Bronchial epithelial cell (primary cell): ENCODE measurements around a stretch of chr14.

- RRBS, 2 experiments, result no CpG with 5 or more reads among the region's 13 CpGs
Measured at GRCh38 chr14:90606997-90607568, 209.1 kb downstream of the TTC7B start.

DNA sequence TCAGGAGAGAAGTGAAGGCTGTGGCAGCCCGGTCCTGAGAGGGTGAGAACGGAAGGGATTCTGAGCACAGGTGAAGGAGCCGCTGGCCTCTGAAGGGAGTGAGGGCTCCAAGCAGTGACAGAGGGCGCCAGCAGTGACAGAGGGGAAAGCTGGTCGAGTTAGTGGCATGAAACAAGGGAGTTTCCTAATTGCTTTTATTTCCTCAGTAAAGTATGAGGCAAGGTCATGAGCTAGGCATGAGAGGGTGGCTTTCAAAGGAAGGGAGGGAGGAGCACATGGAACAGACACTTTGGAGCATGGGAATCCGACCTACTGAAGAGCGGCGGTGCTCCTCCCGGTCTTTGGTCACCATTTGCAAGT, 13.9 kb downstream of the TTC7B start:
- RRBS, 2 experiments, result 94 to 100% methylated on average over 1 of the region's 9 CpGs

DNA sequence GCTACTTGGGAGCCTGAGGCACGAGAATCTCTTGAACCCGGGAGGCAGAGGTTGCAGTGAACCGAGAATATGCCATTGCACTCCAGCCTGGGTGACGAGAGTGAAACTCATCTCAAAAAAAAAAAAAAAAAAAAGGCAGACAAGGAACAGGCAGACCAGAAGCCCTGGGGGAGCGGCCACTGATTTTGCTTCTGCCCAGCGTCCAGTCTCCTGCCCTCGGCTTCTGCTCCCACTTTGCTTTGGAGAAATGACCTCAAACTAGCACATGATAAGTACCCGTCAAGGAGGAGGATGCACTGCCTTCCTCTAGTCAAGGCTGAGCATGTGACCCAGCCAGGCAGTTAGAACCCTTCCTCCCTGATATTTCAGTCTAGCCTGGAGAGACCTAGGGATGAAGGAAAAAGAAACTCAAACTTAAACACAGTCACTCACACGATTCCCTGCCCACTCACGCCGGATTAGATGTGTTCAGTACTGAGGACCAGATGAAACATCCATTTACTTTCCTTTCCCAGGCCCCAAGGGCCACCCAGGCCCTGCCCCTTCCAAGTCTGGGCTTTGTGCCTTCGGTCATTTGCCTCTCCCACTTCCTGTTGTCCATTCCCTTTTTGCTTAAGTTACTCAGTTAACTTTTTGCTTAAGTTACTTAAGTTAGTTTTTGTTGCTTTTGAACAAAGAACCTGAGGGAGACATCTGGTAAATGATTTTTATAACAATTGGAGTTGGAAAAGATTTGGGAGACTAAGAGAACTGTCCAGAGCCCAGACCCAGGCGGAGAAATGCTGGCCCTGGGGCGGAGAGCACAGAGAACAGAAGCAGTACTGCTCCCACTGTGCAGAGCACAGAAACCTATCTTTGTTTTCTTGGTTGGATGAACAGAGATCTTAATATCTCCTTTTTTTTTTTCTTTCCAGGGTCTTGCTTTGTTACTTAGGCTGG, 22.9 kb upstream of the TTC7B start:
- RRBS, 2 experiments, result no CpG with 5 or more reads among the region's 14 CpGs

DNA sequence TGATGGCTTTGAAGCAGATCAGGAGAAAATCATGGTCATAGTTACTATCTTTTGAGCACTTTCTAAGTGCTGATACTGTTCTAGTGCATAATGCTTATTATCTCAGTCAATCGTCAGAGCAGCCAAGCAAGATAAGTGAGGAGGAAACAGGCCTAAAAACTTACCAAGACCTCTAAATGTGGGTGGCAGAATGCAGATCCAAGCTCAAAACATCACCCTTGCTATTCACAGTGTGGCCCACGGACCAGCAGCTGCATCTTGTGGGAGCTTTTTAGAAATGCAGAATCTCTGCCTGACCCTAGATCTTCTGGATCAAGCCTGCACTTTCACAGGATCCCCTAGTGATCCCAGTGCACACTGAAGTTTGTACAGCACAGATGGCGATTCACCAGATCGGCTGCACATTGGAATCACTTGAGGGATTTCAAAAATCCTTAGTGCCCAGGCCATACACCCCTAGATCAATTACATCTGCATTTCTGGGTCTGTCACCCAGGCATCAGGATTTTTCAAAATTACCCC, 408 bp upstream of the DGLUCY start:
- RRBS, 2 experiments, result no CpG with 5 or more reads among the region's 4 CpGs

GRCh38 chr14:91215762-91216216, 28.7 kb downstream of the GPR68 start:
- RRBS, 2 experiments, result no CpG with 5 or more reads among the region's 3 CpGs

DNA sequence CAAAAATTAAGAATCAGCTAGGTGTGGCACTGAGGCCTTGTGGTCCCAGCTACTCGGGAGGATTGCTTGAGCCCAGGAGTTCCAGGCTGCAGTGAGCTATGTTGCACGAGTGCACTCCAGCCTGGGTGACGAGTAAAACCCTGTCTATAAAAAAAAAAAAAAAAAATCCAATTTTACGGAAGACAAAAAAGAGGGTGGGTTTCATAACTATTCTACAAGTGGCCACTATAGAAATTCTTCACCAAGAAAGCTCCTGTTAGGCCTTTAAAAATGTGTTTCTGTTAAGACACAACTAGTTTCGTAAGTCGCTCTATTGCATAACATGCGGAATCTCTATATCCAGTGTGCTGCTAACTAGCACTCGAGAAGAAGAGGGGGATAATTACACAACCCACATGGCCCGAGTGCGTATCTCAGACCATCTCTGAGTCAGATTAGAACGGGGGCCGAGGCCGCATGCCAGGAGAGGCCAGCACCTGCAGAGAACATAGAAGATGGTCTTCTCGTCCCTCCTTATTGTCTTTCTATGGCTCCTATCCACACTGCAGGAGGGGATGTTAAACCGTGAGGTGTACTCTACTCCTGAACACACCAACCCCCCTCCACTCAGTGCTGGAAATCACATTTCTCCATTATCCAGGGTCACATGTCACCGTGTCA, 56.5 kb downstream of the CCDC88C start:
- RRBS, 2 experiments, result no CpG with 5 or more reads among the region's 16 CpGs

DNA sequence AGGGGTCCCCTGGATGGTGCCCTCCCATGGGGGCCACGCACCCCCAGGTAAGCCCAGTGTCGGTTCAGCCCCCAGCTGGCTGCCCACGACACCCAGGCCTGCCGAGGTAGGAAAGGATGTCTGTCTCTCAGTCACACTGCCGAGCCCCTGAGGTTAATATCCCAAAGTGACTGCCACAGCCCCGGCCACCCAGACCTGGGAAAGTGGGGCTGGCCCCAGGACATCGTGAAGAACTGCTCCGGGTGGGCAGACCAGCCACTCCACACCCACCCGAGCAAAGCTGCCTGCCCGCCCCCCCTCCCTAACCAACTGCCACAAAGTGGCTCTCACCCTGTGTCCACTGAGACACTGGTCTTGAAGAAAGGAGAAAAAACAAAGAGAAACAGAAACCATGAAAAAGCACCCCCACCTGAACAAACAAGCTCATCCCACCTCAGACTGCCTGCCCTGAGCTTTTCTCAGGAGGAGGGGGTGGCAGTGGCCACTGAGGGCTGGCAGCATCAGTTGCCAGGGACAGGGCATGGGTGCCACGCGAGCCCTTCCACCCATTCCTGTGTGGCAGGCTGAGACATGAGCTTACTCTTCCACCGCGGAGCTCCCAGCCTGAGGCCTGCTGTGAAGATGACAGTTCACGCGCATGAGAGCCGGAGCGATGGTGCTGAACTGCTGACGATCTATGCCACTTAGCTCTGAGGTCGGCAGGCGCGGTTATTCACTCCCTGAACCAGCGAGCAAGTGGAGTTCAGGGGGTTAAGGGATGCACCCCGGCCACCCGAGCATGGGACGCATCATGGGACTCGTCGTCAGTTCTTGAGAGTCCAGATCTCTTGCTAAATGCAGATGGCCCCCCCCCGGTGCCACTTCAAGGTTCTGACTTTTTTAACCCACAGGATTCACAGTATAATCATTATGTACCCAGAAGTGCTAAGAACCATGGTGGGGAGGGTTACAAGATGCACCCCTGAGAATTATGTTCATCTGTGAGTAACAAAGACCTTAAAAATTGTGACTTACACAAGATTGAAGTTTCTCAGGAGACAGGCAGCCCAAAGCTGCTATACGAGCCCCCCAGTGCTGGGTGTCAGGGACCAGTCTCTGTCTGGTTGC, 40.6 kb downstream of the CCDC88C start:
- RRBS, 2 experiments, result 37 to 65% methylated on average over 8 to 11 of the region's 30 CpGs

GRCh38 chr14:91407268-91407729, 10.3 kb downstream of the CCDC88C start:
- RRBS, 2 experiments, result no CpG with 5 or more reads among the region's 12 CpGs

DNA sequence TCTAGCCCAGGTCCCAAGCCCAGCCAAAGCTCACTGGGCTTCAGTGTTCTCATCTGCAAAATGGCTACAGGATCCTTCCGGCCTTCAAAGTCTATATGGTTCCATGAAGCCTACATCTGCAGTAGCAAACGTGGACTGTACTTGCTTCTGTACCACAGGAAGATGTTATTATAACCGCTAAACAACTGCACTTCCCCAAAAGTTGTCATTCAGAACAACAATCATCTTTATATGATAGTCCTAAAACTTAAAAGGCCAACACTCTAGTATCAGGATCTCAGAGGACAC, 6.4 kb downstream of the CCDC88C start:
- RRBS, 2 experiments, result no CpG with 5 or more reads among the region's 3 CpGs

DNA sequence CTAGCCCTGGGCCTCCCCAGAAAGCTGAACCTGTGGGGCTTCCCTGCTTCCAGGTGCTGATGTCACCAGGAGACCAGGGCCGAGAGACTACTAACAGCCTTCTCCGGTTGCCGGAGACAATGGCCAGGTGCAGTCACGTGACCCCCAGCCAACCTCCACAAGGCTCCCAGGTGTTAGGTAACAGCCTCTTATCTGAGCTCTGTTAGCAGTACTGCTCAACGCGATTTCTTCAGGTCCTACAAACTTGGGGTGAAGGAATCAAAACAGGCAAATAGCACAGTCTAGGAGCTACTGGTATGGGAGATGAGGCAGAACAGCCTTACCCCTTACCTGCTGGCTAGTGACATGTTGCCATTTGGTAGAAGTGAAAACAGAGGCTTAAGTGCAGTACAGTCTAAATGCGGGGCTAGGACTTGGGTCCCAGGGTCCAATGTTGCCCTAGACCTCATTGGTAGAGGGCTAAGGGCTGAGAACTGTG, 3.9 kb downstream of the CCDC88C start:
- RRBS, 2 experiments, result no CpG with 5 or more reads among the region's 7 CpGs

DNA sequence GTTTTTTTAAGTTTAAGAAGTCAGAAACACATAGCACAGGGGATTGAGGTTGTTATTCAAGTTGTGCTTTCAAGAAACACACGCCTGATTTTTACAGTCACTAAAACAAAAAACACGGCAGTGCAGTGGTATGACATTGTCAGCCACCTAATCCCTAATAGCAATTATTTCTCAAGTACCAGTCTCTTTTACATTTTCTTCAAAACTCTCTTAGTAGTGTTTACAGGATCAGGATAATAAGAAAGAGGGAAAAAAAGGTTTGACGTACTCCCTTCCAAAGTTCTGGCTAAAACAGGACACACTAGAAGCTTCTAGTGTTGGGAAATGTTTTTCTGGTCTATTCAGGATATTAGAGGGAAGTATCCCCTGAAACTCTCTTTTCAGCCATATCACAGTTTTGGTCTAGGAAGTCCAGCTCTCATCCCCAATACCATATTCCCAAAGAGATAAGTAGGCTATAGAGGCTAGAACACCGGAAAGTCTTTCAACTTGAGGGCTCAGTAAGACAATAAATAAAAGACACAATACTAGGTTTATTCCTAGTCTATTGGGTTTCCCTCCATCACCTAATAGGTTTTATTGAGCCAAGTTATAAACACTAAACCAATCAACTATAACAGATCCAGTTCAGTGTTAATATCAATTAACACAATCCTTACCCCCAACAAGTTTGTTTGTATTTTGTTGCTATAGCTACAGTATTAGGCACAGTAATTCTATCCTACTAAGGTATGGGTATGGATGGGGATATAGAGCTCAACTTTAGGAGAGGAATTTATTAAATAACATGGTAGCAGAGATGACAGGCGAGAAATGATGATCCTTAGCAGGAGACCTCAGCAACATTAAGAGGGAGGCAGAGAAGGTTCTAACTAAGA, 13.6 kb downstream of the PPP4R3A start:
- RRBS, 2 experiments, result no CpG with 5 or more reads among the region's 5 CpGs

GRCh38 chr14:91668350-91668732, 63.5 kb downstream of the CATSPERB start:
- RRBS, 2 experiments, result no CpG with 5 or more reads among the region's 9 CpGs

DNA sequence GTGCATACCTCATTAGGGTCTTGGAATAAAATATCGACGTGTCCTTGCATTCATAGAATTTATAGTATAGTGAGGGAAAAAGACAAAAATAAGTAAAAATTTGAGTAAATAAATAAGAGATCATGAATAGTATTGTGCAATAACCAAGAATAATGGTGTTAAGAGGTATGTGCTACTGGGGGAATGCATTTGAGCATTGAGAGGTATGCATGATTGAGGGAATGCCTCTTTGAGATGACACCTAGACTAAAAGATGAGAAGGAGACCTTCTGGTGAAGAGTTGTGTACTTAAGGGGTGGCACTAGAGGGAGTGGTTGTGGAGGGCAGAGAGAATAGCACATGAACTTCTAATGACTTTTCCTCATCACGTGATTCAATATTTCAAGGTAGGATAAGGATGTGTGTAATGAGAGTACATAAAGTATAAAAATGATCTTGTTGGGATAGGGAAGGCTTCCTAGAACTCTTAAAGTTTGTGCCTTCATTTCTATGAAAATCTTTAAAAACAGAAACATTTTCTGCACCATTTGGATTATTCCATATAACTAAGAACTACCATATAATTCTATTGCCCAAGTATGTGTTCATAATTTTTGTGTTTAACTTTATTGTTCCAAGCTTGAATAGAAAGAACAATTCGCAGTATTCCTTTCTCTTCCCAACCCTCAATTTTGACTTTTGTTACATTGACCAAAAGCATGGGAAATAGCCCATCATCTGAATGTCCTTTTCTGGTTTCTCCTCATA, 19.0 kb upstream of the CATSPERB start:
- RRBS, 2 experiments, result no CpG with 5 or more reads among the region's 4 CpGs

DNA sequence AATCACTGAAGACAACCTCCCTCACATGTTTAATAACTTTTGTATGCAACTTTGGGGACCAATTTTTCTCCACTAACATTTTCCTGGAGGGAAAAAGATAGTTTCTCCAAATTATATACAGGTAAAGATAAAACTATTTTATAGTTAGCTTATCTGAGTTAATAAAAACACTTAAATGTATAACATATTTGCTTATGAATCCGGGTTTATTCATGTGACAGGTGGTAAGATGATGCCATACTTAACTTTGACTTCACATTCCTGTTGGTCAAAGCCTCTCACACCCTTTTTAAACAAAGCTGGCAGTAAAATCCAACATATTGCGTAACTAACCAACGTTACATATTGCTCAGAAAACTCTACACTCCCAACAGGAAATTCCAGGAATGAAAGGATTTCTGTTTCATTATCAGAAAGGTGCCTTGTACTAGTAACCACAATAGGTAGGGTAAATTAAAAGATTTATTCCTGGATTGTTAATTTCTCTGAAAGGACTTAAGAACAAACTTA, 23.6 kb upstream of the CATSPERB start:
- RRBS, 2 experiments, result no CpG with 5 or more reads among the region's 3 CpGs

DNA sequence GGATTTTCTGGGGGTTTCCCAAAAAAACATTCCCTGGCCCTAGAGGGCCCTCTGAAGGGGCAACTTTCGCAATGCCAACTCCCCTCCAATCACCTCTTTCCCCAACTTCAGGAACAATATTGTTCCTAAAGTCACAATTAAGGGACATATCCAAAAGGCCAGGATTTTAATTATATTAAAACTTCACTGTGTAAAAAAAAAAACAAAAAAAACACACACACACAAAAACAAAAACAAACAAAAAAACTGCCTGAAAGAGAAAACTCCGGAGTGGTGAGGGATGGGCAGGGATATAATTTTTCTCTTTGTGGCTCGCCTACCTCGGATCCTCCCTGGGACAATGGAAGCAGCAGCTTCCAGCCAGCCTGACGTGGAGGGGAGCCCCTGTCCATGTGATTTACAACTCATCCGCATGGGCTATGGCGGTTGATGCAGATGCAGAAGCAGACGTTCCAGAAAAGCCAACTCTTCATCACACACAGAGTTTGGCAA, 16.2 kb upstream of the TC2N start:
- RRBS, 2 experiments, result no CpG with 5 or more reads among the region's 8 CpGs

DNA sequence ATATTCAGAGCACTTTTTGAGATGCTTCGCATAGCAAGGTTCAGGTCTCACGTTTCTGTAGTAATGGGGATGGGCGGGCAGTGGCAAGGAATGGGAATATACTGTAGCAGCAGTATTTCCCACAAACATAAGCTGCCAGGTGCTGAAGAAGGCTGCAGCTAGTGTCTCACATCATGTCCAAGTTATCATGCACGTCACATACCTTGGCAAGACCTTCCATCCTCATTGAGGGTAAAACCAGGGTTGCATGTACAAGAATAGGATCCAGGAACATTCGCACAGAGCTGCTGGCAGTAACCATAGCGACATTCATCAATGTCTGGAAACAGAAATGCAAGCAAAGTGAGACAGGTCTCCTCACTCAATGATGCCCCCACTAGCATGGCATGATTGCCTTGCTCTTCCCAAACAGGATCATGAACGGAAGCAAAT, 23.7 kb upstream of the TC2N start:
- RRBS, 2 experiments, result no CpG with 5 or more reads among the region's 7 CpGs

- RRBS, 2 experiments, result no CpG with 5 or more reads among the region's 9 CpGs
Measured at GRCh38 chr14:92004908-92006202, 34.5 kb downstream of the TRIP11 start.

- RRBS, 2 experiments, result no CpG with 5 or more reads among the region's 3 CpGs
Measured at GRCh38 chr14:92141811-92142343, 20.1 kb downstream of the CPSF2 start.

DNA sequence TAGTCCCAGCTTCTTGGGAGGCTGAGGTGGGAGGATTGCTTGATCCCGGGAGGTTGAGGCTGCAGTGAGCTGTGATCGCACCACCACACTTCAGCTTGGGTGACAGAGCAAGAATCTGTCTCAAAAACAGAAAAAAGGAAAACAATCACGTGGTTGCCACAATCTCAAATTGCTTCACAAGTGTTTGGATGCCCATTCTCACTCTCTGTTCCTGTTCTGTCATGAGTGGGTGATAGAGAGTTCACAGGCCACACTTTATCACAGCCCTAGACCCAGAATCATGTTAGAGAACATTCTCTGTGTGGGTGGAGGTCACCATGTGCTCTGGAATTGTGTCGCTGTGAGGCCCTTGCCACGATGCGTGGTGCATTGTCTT, 91.6 kb downstream of the SLC24A4 start:
- RRBS, 2 experiments, result no CpG with 5 or more reads among the region's 6 CpGs

- RRBS, 2 experiments, result 62 to 67% methylated on average over 2 of the region's 11 CpGs
Measured at GRCh38 chr14:92451651-92452531, 61.7 kb upstream of the RIN3 start.